Pulmonary lymph node (tissue), 1 donor: Measurements from ENCODE around the gene DEGS2.

GRCh38 chr14:99758469-99758989 lies 34.7 kb upstream of the EML1 start:
- PRO-cap = no peak

- PRO-cap = bidirectional peak, plus-strand start at chr14:100068668, minus-strand start at chr14:100068620; unidirectional peak, minus-strand start at chr14:100068782
Observed at GRCh38 chr14:100068392-100069121, 3.3 kb downstream of the EVL start.

DNA sequence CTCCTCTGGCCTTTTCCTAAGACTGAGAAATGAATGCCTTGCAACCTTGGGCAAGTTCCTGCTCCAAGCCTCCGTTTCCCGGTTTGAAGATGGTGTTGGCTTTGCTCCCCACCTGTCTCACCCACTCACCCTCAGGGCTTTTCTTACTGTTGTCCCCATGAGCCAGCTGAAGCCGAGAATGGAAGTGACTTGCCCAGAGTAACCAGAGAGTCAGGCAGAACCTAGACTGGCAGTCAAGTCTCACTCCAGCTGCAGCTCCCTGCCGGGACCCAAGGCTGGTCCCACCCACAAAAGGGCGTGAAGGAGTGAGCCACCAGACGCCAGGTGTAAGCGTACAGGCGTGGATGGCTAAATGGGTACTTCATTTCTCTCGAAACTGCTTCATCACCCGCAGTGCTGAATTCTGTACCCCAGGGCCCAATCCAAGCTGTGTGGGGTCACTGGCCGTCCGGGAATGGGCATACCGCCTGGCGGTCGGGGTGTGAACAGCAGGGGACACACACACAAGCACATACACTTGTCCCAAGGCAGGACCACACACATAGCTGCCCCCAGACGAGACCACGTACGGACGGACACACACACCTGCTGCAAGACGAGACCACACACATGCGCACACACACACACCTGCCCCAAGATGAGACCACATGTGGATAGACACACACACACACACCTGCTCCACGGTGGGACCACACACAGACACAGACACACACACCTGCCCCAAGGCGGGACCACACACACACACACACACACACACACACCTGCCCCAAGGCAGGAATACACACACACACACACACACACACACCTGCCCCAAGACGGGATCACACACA lies 34.8 kb downstream of the DEGS2 start:
- PRO-cap = no peak

- PRO-cap = bidirectional peak, plus-strand start at chr14:100142419, minus-strand start at chr14:100142277
Observed at GRCh38 chr14:100142133-100142582, 17.3 kb downstream of the DEGS2 start.

DNA sequence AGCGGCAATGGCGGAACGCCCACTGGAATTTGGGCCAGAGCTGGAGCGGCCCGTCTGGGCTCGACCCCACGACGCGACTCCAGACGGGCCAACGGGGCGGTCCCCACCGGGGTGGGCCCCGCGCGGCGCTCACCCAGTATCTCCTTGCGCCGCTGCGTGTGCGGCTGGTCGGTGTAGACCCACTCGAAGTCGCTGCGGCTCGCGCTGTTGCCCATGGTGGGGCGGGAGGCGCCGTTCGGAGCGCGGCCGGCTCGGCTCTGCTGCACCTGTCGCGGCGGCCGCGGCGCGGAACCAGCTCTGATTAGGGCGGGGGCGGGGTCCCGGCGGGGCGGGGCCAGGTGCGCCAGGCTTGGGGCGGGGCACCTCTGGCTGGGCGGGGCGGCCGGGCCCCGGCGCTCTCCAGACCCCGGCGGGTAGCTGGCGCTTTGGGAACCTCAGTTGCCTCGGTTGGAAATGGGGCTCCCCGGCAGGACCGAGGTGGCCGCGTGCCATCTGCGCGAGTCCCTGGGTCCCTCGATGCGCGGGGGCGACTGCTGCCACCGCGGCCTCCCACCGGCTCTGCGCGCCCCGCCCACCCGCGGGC lies at the start of gene DEGS2:
DEGS2 (minus strand) TSS at position 273 of the 583 bp plus-strand sequence.
- PRO-cap = unidirectional peak, minus-strand start at position 271 of the sequence

GRCh38 chr14:100187414-100187991 lies 28.1 kb upstream of the DEGS2 start:
- PRO-cap = no peak

DNA sequence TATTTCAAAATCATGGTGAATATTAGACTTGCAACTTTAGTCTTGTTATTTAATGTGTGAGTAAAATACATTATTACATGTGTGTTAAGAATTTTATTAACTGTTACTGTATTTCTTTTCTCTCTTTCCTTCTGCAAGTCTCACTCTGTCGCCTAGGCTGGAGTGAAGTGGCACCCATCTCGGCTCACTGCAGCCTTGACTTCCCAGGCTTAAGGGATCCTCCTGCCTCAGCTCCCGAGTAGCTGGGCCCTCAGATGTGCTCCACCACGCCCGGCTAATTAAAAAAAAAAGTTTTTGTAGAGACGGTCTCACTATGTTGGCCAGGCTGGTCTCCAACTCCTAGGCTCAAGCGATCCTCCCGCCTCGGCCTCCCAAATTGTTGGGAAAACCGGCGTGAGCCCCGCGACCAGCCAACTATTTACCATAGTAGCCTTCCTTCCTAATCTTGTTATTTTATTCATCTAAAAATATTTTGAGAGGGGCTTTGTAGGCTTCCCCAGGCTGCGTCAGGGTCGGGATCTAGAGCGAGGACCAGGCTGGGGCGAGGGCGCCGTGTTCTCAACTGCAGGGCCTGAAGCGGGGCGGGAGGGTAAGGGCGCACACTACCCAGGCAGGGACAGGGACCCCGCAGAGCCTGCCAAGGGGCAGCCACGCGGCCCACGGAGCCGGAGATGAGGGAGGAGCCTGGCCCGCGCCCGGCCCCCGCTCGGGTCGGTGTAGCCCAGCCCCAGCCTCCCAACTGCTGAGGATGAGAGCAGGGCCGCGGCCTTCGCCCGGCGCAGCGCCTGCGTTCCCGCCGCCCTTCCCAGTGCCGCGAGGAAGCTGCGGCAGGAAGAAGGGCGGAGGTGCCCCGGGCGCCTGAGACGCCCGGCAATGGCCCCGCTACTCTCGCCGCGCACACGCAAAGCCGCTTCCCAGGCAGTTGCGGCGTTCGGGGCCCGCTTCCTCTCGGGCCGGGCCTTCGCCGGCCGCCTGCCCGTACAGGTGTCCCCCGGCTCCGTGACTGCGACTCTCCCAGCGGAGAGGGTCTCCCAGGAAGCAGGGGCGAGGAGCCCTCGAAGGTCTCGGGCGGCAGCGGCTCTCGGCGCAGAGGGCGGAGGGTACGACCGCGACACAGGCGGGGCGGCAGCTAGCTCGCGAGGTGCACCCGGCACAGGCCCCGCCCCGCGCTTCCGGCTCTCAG lies 25.1 kb upstream of the YY1 start:
- PRO-cap = bidirectional peak, plus-strand start at position 745 of the sequence, minus-strand start at position 618 of the sequence; bidirectional peak, plus-strand start outside the sequence, minus-strand start at position 1,115 of the sequence

- PRO-cap = bidirectional peak, plus-strand start at chr14:100240197, minus-strand start at chr14:100240018; bidirectional peak, plus-strand start at chr14:100240612, minus-strand start at chr14:100240255
Observed at GRCh38 chr14:100239825-100241026, 1.3 kb downstream of the YY1 start.

DNA sequence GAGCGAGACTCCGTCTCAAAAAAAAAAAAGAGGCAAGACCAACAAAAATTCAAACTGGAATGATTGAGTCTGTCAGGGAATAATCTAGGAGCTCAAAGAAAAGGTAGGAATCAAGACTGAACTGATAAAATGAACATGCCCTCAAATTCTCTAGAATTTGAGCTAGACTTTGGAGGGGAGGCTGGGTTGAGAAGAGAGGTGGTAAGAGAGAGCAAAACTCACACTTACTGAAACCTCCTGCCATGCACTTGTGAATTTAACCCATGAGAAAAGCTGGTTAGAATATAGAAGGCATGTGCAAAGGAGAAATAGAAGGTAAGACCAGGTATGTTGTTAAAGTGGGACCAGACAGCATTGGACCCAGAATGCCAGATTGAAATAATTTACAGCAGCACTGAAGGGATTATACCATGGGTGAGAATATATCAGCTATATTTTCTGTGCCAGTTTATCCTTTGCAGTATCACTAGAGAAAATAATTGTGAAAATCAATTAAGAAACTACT lies 20.6 kb downstream of the YY1 start:
- PRO-cap = no peak

DNA sequence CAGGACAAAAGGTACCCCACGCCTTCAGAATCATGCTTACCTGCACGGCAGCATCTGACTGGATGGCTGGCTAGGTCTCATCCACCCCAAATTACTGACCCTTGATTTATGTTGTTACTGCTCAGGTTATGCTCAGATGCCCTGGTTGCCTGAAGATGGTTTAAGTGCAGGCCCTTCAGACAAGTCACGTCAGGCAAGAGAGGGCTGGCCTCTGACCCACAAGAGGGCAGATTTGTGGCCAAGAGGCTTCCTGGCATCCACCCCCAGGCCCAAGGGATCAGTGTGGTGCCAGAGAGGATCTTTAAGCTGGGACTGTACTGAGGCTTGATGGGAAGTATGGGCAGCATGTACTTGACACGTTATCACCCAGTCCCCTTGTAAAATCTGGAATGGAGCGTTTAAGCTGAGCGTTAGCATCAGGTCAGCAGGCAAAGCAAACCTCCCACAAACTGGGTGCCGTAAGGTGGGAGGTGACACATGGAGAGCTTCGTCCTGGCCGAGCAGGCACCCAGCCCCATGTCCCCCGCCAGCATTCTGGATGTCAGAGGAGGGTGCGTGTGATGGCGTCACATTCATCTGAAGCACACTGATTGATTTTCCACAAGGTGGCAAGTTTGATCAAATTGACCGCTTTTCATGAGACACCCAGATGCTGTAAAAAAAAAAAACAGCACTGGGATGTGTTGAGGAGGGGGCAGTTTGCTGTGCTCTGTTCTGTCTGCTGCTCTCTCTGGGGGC lies 24.4 kb downstream of the SLC25A29 start:
- PRO-cap = no peak

- PRO-cap = no peak
Observed at GRCh38 chr14:100303096-100304275, 2.8 kb downstream of the SLC25A29 start.

- PRO-cap = unidirectional peak, plus-strand start at chr14:100305078
Observed at GRCh38 chr14:100304792-100305204, 1.4 kb downstream of the SLC25A29 start.

GRCh38 chr14:100312583-100313025 lies 6.4 kb upstream of the SLC25A29 start:
- PRO-cap = no peak

DNA sequence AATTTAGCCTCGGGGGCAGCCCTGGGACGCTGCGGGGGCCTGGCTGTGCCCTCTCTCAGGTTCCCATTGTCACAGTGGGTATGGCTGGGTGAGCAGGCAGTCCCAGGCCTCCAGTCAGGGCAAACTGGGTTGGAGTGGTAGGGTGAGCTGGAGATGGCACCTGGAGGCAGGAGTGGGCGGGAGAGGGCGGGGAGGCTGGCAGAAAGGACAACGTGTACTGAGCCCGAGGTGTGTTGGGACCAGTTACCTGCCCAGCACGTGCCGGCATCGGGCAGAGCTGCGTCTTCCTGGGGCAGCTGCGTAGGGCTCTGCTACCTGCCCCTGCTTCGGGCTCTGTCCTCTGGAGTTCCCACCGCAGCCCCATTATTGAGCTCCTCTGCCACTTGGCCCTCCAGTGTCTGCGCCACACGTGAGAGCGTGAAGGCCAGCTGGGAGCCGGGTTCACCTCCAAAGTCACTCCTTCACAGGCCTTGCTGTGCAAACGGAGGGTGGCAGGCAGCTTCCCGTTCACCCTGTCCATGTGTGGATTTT lies 7.6 kb upstream of the SLC25A29 start:
- PRO-cap = no peak

GRCh38 chr14:100333793-100334770 lies 10.9 kb downstream of the SLC25A47 start:
- PRO-cap = no peak

- PRO-cap = no peak
Observed at GRCh38 chr14:100439783-100440824, 63.8 kb downstream of the WDR25 start.

GRCh38 chr14:100500206-100500438 lies 87.1 kb downstream of the BEGAIN start:
- PRO-cap = no peak

GRCh38 chr14:100567017-100567522 lies 20.1 kb downstream of the BEGAIN start:
- PRO-cap = no peak

- PRO-cap = no peak
Observed at GRCh38 chr14:100658447-100658929, 68.2 kb upstream of the DLK1 start.

DNA sequence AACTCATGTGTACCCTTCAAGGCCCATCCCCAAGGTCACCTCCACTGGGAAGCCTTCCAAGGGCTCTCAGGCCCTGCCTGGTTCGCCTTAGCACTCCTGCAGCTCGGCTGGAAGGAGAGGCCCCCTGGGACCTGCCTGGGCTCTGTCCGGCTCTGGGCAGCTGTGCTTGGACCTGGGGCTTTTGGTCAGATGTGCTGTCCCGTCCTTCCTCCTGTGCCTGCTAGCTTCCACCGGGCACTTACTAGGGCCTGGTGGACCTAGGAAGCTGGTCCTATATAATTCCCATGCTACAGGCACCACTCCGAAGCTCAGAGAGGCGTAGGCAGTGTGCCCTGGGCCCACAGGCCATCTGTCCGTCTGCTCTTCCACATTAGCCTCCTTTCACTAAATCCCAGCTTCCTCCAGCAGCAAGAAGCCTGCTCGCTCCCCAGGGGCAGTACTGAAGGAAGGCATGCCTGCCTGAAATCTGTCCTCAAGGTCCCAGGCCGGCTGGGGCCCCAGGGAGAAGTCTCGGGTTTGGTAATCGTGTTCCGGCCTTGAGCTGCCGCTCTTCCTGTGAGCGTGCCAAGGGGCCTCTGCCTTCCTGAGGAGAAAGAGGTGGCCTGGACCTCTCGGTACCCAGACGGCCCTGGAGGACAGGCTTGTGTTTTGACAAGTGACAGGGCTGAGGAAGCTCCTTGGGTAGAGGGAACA lies 15.3 kb upstream of the DLK1 start:
- PRO-cap = no peak